Measurements from ENCODE around the genes LONRF3 and PGRMC1.

GRCh38 chrX:115899400-115900398 lies 270.8 kb upstream of the AGTR2 start:
- PRO-cap = no peak

DNA sequence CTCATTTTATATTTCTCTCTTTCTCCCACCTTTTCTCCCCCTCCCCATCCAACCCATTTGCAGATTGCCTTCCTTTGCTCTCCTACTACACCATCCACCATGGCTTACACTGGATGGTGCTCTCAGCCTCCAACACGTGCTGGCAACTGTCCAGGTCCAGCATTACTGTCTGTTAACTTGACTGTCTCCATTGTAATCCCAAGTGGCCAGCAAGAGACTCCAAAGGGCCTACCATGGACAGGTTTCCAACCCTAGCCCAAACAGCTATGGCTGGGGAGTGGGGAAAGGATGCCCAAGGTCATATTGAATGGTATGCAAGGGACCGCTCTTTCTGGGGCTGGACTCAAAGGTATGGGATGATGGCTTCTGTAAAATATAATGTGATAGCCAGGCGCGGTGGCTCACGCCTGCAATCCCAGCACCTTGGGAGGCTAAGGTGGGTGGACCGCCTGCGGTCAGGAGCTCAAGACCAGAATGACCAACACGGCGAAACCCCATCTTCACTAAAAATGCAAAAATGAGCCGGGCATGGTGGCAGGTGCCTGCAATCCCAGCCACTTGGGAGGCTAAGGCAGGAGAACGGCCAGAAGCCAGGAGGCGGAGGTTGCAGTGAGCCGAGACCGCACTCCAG lies 225.7 kb upstream of the AGTR2 start:
- PRO-cap = no peak

GRCh38 chrX:115960586-115961302 lies 209.8 kb upstream of the AGTR2 start:
- PRO-cap = no peak

DNA sequence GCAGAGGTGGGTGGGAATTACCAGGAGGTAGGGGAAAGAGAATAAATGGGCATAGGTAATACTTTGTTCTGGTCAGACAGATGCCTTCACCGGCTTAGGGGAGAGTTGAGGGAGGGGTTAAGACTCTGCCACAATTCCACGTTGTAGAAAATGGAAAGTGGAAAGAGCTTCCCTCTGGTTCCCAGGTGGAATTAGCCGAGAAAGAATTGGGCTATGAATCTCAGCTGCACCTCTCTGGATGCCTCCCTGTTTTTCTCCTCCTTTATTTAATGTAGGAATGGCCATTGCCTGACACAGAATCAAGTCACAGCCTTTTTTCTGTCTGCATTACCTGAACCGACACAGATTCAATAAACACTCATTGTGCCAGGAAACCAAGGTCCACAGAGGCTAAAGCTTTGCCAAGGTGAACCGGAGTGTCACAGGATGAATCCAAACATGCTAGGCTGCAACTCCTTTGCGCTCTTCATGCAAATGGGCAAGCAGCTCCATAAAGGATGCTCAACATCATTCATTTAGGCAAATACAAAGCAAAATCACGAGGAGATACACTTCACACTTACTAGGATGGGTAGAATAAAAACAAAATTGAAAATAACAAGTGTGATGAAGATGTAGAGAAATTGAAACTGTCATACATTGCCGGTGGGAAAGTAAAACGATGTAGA lies 199.9 kb upstream of the AGTR2 start:
- PRO-cap = no peak

GRCh38 chrX:116970025-116971011 lies 507.5 kb upstream of the CT83 start:
- PRO-cap = no peak

- PRO-cap = no peak
Measured at GRCh38 chrX:118258802-118259170, 87.1 kb upstream of the WDR44 start.

GRCh38 chrX:118345065-118345744 lies 701 bp upstream of the WDR44 start:
- PRO-cap = unidirectional peak, plus-strand start at chrX:118345638

GRCh38 chrX:118347093-118347661 lies 1.3 kb downstream of the WDR44 start:
- PRO-cap = no peak

GRCh38 chrX:118432225-118433050 lies 63.2 kb upstream of the DOCK11 start:
- PRO-cap = no peak

GRCh38 chrX:118441117-118441551 lies 54.5 kb upstream of the DOCK11 start:
- PRO-cap = no peak

DNA sequence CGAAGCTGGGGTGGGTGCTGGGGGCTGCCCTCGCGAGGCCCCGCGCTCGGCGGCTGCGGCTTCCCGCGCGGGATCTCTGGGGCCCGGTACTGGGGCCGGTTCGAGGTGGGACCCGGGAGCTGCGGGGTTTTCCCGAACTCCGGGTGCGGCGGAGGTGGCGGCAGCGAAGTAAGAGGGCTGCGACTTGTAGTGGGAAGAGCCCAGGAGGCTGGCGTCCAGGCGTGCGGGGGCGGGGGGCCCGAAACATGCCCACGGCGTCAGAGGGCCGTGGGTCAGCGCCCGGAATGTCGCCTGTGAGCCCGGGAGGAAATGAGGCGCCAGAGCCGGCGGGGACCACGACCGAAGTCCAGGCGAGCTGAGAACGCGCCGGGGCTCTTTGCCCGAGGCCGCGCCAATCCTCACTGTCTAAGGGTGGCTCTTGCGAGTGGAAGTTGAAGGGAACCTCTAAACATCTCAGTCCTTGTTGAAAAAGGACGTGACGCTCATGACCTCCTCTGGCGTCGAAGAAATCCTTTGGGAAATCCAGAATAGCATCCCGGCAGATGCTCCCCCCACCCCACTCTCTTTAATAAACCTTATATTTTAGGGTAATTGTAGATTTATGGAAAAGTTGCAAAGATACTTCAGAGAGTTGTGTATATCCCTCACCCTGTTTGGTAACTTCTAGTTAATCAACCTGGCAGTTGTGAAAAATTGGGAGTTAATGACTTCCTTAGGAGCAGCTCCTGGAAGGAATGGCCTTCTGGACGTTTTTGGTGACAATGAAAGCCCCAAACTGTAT lies 608 bp downstream of the IL13RA1 start:
- PRO-cap = bidirectional peak, plus-strand start at position 320 of the sequence, minus-strand start at position 311 of the sequence; bidirectional peak, plus-strand start at position 401 of the sequence, minus-strand start at position 403 of the sequence

DNA sequence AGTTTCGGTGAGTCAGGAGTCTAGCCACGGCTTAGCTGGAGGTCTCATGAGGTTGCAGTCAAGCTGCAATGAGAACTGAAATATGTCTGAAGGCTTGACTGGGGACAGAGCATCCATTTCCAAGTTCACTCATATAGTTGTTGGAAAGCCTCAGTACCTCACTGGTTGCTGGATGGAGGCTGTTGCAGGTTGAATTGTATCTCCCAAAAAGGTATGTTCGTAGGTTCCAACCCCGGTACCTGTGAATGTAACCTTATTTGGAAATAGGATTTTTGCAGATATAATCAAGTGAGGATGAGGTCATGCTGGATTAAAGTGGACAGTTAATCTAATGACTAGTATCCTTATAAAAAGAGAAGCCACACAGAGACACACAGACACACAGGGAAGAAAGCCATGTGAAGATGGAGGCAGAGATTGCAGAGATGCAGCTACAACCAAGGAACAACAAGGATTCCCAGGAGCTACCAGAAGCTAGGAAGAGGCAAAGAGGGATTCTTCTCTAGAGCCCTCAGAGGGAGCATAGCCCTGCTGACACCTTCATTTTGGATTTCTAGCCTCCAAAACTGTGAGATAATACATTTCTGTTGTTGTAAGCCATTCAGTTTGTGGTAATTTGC lies 41.0 kb downstream of the IL13RA1 start:
- PRO-cap = no peak

DNA sequence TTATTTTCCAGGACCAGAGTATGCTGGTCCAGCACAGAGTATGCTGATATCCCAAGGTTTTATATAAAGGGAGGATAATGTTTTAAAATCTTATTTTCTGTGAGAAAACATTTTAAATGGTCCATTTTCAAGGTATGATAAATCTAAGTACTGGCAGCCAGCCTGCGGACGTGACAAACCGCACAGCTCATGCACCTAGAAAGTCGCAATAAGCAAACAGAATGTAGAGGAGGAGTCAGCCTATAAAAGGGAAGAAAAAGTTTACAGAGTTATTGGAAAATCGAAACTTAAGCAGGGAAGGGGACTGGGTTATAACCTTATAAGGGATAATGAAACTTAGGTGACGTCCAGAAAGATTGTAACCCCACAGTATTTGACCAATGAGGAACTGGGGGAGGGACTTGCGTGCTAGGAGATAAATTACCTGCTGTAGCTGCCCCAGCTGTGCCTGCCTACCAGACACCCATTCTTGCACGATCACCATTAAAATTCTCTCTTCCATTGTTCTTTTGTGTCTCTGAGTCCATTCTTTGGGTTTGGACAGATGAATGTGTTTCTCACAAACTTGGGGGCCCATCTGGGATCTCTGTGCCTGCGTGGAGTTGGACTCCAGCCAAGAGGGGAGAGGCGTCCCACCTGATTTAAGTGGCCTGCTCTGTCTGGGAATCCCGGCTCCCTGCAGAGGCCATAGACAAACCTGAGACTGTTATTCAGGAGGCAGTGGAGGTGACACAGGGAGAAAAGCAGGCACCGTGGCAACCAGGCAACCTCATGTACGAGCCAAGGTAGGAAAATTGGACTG lies 61.0 kb downstream of the ZCCHC12 start:
- PRO-cap = no peak

DNA sequence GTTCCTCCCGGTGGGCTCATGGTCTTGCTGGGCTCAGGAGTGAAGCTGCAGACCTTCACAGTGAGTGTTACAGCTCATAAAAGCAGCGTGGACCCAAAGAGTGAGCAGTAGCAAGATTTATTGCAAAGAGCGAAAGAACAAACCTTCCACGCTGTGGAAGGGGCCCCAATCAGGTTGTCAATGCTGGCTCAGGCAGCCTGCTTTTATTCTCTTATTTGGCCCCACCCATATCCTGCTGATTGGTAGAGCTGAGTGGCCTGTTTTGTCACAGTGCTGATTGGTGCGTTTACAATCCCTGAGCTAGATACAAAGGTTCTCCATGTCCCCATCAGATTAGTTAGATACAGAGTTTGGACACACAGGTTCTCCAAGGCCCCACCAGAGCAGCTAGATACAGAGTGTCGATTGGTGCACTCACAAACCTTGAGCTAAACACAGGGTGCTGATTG lies 53.0 kb upstream of the LONRF3 start:
- PRO-cap = no peak

DNA sequence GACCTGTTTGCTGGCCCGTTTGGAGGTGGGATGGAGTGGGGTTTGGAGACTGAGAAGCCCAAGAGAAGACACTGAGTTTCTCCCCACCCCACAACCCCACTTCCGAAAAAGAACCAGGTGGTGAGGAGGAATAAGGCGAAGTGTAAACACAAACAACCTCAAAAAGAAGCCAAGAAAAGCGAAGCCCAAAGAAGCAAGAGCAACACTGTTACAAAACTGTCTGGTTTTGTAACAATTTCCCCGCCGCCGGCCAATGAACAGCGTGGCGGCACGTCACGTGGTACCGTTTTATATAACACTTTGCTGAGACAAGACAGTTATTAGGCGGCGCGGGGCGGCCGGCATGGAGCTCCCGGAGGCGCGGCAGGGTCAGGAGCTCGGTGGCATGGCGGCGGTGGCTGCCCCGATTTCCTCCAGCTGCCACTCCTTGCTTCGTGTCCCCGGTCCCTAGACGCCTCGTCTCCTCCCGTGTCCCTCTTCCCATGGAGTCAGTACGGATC lies at the start of gene LONRF3:
Gene LONRF3, plus strand, starts transcription at position 320 of the 500 bp plus-strand sequence.
- PRO-cap = unidirectional peak, plus-strand start at position 320 of the sequence

- PRO-cap = no peak
Measured at GRCh38 chrX:118995126-118995396, 20.6 kb downstream of the LONRF3 start.

- PRO-cap = bidirectional peak, plus-strand start at chrX:119236285, minus-strand start at chrX:119236140; bidirectional peak, plus-strand start at chrX:119236834, minus-strand start at chrX:119236801; bidirectional peak, plus-strand start at chrX:119236974, minus-strand start at chrX:119236939
Measured at GRCh38 chrX:119235835-119237052, at the start of gene PGRMC1. Gene PGRMC1, plus strand, starts transcription at chrX:119236285.

DNA sequence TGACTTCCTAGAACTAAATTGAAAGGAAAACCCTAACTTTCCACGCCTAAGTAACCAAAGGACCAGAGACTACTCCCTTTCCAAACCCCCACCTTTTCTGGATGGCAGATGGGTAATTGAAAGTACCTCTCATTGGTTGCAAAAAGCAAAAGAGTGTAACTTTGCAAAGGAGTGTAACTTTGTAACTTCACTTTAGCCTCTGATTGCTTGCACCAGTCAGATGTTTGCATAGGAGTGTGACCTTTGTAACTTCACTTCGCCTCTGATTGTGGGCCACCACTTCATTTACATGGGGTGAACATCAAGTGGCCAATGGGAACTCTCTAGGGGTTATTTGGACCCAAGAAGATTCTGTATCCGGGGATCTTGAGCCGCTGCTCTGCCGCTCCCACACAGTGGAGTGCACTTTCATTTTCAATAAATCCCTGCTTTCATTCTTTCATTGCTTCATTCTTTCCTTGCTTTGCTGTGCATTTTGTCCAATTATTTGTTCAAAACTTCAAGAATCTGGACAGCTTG lies 9.9 kb upstream of the SLC25A43 start:
- PRO-cap = no peak

DNA sequence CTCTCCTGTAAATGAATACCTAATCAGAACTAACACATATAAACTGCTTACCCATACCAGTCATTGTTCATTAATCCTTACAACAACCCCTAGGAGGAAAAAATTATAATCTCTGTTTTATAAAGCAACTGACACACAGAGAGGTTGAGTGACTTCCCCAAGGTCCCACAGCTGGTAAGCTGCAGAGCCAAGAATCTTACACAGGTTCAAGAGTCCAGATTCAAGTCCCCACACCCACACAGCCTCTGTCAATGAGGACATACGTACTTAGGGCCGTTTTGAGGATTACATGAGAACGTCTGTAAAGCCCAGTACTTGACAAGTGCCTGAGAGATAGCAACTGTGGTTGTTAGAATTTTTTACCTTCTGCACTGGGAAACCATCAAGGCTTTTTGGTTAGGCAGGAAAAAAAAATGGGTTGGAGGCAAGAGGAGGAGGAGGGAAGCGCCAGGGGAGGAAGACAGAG lies 553 bp upstream of the SLC25A43 start:
- PRO-cap = no peak

DNA sequence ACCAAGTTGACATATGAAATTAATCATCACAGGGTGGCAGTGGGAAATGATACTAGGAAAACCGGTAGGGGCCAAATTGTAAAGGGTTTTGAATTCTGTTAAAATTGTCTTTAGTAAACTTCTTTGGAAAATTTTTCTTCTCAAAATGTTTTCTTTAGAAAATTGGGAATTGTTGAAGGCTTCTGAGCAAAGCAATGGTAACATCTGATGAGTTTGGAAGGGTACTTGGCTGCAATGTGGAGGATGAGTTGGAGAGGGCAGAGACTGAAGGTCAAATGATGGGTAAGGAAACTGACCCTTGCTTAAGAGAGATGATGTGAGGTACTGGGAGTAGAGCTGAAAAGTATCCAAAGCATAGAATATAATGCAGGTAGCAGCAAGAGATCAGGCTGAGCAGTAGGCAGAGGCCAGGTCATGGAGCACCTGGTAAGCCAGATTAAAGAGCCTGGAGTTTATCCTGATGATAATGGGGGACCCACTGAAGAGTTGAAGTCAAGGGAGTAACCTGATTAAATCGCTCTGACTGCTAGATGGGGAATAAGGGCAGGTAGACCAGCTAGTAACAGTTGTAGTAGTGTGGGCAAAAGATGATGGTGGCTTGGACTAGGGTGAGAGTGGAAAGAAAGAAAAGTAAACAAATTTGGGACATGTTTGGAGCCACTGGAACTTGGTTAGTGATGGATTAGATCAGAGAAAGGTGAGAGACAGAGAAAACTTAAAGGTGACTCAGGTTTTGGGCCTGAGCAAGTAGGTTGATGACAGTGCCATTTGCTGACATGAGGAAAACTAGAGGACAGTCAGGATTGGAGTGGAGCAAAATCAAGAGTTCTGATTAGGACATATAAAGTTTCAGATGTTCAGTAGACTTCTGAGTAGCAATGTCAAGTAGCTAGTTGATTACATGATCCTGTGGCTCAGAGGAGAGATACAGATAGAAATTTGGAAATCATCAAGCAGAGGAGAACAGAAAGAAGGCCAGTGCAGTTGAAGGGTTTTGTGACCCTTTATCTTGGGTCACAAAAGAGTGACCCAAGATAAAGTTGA lies 34.5 kb upstream of the SLC25A5 start:
- PRO-cap = no peak

Data from penis (tissue), 1 donor.